SEM (cell line): ENCODE data around the genes FTSJ3, SCN4A and GNA13.

DNA sequence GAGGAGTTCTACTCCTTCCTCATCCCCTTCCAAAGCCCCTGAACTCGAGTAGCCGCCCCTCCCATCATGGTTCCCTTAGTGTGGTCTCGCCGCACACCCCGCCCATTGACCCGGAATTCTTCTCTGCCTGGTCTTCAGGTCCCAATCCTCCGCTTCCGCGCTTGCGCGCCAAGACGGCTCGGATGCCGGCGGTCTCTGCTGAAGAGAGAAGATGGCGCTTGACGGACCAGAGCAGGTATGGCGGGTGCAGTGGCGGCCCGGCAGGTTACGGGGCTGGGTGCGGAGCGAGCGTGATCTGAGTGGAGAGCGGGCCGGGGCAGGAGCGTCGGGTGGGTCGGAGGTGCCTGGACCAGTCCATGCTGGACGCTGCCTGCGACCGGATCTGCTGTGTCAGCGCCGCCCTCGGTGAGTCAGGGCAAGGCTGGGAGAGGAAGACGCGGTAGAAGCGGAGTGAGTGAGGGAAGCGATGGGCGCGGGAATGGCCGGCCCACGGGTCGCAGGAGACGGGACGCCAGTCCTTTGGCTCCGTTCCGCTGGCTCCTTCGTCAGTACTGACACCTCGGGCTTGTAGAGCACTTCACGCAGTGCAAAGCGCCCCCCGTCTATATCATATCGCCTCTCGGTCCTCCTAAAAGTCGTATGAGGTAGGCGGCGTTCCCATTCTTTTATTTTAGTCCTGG, at the start of gene FTSJ3:
FTSJ3 (minus strand) TSS at position 384 of the 680 bp plus-strand sequence.
- PRO-cap, result bidirectional peak, plus-strand start at position 171 of the sequence, minus-strand start outside the sequence; bidirectional peak, plus-strand start at position 442 of the sequence, minus-strand start at position 384 of the sequence; unidirectional peak, minus-strand start at position 553 of the sequence

DNA sequence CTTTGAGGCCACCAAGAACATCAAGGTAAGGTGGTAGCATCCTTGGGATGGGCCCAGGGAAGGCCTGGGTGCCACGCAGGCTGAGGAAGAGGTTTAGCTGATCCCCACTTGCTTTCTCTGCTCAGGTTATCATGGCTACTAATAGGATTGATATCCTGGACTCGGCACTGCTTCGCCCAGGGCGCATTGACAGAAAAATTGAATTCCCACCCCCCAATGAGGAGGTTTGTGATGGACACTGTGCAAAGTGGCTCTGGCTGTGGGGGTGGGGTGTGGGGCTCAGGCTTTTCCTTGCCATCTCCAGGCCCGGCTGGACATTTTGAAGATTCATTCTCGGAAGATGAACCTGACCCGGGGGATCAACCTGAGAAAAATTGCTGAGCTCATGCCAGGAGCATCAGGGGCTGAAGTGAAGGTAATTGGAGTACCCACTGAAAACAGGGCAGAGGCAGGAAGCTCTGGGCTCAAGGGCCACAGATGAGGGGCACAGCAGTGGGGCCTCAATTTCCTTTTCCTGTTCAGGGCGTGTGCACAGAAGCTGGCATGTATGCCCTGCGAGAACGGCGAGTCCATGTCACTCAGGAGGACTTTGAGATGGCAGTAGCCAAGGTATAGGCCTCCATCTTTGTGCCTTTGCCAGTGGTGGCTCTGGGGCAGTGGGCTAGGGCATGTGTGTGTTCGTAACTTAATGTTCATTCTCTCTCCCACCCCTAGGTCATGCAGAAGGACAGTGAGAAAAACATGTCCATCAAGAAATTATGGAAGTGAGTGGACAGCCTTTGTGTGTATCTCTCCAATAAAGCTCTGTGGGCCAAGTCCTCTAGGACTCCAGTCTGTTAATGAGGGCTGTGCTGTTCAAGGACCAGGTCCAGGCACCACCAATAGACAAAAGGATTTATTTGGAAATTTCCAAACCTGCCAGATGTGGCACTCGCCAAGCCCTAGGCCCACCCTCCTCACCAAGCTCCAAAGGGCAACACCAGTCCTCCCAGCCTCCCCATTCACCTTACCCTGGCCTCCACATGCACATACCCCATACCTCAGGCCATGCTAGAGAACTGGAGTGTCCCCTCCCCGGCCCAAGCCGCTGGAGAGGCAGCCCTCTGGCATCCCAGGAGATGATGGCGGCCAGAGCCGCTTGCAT, 4.1 kb upstream of the FTSJ3 start:
- PRO-cap, result no peak

- PRO-cap, result no peak
These were observed at the start of gene SCN4A for GRCh38 chr17:63972805-63973365. TSS of gene SCN4A (minus strand) at chr17:63972918.

DNA sequence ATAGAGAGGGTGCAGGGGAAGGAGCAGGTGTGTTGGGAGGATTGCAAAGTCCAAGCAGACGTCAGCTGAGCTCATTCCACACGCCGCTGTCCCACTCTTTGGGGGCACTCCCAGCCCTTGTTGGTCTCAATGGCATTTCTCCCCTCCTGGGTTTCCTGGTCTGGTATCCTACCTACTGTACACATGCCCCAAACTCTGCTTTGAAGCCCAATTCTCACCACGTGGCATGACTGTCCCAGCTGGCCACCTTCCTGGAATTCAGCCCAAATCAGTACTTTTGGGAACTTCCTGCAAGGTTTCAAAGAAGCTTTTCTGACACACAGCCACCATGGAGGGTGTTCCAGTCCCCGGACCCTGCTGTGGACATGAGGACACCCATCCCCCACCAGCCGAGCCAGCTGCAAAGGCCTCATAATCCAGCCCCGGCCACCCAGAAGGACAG, 18.2 kb upstream of the ICAM2 start:
- PRO-cap, result no peak

DNA sequence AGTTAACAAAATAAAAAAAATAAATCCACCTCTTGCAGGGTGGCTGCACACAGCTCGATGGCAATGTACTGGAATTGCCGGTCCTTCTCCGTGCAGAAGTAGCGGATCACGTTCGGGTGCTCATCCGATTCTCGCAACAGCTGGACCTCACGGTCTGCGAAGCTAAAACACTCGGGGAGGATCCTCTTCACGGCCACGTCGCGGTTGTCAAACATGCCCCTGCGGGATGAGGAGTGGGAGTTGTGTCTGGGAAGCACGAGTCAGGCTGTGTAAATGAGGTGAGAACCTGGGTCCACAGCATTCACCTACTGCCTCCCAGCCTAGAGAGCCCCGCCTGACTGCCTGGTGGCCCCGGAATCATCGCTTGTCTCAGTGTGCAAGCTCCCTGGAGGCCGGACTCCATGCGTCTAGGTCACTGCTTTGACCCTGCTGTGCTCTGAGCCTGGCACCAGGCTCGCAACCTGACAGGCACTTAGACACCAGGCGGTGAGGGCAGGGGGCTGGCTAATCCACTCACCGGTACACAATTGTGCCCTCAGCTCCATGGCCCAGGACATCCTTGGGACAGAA, 33.9 kb upstream of the ICAM2 start:
- PRO-cap, result no peak

DNA sequence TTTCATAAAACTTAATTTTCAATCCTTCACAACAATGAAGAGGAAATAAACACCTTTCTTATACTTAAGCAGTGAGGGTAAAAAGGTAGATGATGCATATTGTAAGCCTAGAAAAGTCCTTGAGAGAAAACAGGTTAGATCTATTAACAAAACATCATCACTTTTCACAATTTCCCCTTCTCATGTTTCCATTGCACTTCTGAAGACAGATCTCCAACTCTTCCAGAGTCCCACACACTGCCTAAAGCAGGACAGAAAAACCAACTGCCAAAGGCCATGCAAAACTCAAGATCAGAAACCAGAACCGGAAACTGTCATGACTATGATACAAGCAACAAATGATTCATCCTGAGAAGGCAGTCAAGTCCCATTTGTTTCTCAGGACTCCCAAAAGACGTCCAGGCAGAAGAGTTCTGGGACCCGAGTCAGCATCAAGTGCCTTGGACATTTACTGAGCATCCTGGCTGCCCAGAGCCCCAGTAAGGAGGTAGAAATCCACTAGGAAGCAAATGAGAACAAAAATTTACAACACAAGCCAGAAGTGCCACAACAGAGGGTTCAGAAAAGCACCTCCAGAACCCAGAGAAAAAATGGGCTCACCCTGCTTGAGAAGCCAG, 38.9 kb downstream of the ERN1 start:
- PRO-cap, result no peak

GRCh38 chr17:64319468-64320002, 56.5 kb upstream of the TEX2 start:
- PRO-cap, result no peak

GRCh38 chr17:64333979-64334544, 56.6 kb downstream of the PECAM1 start:
- PRO-cap, result no peak

DNA sequence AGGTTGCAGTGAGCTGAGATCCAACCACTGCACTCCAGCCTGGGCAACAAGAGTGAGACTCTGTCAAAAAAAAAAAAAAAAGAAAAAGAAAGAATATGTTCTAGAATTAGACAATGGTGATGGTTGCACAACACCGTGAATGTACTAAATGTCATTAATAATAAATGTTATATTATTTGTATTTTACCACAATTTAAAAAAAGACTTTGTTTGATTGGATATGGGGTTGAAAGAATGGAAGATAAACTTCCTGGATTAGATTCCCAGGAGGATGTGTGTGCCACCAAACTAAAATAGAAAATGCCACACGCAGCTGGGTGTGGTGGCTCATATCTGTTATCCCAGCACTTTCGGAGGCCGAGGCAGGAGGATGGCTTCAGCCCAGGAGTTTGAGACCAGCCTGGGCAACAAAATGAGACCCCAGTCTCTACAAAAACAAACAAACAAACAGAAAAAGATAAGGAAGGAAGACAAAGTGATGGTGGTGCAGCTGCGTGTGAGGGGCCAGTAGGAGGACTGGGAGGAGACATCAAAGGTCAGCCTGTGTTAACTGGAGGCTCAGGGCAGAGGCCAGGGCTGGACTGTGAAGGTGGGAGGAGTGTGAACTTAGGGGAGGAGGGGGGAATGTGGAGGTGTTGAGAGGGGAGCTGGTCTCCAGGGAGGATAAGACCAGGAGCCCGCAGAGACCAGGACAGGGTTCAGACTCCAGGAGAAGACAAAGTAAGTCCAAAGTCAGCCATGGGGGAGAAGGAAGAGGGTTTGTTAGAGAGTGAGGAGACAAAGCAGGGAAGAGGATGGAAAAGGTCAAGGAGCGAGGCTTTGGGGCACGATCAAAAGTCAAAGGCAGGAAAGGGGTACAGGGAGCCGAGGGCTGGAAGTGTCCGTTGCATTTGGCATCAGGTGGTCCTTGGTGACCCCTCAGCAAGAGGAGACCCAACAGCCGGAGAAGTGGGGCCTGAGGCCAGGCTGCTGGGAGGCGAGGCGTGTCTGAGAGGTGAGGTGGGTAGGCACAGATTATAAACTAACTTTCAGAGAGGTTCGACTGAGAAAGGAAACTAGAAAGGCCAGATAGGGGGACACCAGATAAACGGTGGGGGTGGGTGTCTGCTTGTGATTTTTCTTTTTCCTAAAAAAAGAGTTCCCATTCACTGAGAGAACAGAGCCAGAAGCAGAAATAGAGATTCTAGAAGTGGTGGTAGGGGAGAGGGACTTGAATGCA, 3.9 kb downstream of the PECAM1 start:
- PRO-cap, result bidirectional peak, plus-strand start at position 339 of the sequence, minus-strand start at position 54 of the sequence

DNA sequence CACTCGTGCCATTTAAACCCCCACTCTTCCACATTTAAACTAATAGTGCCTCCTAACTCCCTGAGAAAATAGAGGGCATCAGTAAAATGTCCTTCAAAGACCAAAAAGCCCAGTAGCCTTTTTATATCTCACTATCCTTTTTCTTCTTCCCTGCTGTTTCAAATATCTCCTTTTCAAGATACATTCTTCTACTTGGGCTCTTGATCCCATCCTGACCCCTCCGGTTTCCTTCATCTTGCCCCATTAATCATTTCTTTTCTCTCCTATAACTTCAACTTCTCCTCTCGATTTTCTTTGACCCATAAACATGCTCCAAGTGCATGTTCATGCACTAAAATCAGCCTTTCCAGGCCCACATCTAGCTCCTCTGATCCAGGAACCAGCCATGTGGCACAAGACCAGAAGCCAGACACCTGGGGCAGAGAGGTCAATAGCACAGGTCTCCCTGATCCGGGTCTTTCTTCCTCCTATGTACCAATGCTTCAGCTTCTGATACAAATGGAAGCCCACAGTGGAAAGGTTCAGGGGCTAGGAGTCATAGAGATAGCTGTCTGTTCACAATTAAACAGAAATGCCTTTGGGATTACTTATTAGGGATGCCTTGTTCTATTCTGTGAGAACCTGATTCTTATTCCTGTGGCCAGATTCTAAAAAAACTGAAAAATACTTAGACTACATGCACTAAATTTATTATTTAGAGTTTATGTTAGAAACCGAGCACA, 11.8 kb downstream of the POLG2 start:
- PRO-cap, result no peak

GRCh38 chr17:64496230-64496457, 710 bp downstream of the POLG2 start:
- PRO-cap, result no peak

GRCh38 chr17:64505089-64506042, 723 bp downstream of the DDX5 start:
- PRO-cap, result bidirectional peak, plus-strand start at chr17:64505517, minus-strand start at chr17:64505375

DNA sequence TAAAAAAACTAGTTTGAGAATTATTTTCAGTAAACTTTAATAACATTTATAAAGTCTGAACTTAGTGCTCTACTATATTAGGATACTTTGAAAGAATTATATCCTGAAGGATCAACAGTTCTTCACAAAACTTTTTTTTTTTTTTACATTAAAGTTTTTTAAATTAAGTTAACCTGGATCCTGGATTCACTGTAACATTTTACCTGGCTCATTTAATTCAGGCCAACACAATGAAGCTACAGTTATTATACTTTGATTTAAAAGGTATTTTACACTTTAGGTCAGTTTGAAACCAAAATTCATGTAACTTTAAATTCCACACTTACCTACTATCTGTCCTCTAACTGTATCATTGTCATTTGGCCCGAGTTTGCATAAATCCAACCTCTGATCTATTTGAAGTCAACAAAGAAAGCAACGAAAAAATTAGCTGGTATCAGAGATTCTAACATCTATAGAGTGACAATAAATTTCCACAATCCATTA, 71.3 kb downstream of the SMURF2 start:
- PRO-cap, result no peak

- PRO-cap, result no peak
These were observed 2.0 kb downstream of the SMURF2 start for GRCh38 chr17:64660068-64660520.

DNA sequence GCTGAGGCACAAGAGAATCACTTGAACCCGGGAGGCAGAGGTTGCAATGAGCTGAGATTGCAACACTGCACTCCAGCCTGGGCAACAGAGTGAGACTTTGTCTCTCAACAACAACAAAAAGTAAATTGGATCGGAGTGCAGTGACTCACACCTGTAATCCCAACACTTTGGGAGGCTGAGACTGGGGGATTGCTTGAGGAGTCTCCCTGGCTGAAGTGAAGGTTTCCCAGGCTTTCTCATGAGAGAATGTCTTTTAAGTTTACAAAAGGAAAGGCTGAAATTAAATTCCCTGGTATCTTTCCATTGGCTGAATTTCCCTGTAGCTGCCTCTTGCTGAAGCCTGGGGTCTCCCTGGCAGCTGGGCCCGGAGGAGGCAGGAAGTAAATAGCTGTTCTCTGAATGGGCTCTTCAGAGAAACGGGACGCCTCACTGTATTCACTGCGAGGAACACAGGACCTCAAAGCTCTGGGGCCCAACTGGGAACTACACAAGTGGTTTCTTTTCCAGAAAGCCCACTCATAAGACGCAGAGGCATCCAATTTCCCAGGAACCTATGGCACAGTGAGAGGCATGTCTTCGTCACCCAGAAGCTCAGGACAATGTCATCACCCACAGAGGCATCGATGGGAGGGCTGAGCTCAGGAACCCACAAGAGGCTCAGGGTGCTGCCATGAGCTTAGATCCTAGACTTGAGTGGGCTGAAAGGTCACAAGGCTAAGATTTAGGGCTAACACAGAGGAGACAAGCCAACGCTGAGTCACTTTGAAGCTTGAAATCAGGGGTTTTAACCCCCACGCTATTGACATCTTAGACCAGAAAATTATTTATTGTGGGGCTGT, 77.5 kb upstream of the SMURF2 start:
- PRO-cap, result no peak

DNA sequence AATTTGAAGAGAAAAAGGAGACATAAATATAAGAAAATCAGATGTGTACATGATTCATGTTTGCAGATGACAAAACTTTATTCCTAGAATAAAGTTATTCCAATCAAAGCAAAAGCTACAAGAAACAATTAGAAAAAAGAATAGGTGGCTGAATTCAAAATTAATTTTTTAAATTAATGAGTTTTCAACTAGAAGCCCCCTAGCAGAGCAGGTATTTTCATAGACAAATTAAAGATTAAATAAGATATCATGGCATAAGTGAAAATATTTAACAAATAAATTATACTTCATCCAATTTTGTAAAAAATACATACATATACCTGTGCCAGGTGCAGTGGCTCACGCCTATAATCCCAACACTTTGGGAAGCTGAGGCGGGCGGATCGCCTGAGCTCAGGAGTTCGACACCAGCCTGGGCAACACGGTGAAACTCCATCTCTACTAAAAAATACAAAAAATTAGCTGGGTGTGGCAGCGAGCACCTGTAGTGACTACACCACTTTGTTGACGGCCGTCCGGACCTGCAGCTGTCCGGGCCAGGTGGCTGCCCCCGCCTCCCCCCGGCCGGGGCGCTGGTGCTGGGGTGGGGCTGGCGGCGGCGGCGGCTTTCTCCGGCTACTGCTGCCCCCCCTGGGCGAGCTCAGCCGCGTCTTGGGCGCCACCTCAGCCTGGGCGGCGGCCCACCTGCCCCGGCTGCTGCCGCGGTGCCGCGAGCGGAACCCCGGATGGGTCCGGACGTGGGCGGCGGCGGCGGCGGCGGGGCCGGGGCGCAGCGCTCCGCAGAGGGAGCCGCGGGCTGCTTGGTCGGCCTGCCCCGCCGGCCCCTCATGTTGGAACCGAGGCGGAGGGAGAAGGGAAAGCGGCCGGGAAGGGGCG, 610 bp downstream of the LRRC37A3 start:
- PRO-cap, result no peak

DNA sequence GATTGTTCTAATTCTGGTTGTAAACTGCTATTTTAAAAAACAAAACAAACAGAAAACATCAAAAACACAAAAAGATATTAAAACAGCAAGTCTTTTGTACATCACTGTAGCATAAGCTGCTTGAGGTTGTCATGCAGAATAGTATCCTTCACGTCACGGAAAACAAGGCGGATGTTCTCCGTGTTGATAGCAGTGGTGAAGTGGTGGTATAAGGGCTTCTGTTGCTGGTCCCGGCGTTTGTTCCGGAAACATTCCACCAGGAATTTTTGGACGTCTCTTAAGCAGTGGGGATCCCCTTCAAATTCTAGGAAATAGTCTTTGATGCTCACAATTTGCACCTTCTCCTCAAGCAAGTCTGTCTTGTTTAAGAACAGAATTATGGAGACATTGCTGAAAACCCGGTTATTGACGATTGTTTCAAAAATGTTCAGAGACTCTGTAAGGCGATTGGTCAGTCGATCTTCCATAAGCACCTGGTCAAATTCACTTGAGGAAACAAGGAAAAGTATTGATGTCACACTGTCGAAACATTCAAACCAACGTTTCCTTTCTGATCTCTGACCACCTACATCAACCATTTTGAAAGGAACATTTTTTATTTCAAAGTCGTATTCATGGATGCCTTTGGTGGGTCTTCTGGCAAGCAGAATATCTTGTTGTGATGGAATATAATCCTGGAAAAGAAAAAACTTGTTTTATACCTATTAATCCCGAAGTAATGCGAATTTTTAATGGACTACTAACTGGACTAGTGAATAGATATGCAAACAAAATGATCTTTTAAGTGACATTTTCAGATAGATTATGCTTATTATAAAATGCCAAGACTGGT, 42.2 kb downstream of the GNA13 start:
- PRO-cap, result no peak

GRCh38 chr17:65028670-65029083, 27.9 kb downstream of the GNA13 start:
- PRO-cap, result no peak

- PRO-cap, result bidirectional peak, plus-strand start at chr17:65056528, minus-strand start at chr17:65056496; bidirectional peak, plus-strand start at chr17:65056889, minus-strand start at chr17:65056740
These were observed at the start of gene GNA13 for GRCh38 chr17:65056420-65057342. TSS of gene GNA13 (minus strand) at chr17:65056740.

- PRO-cap, result no peak
These were observed 5.9 kb upstream of the RGS9 start for GRCh38 chr17:65131179-65131692.